ENCODE data around the genes UBAP2 and DNAJB5.

DNA sequence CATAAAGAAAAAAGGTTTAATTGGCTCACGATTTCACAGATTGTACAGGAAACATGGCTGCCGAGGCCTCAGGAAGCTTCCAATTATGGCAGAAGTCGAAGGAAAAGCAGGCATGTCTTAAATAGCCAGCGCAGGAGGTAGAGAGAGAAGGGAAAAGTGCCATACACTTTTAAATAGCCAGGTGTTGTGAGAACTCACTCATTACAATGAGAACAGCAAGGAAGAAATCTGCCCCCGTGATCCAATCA lies 1484.0 kb upstream of the LINGO2 start:
- PRO-cap, result no peak
- CAGE, long polyA plus RNA, result no peak

DNA sequence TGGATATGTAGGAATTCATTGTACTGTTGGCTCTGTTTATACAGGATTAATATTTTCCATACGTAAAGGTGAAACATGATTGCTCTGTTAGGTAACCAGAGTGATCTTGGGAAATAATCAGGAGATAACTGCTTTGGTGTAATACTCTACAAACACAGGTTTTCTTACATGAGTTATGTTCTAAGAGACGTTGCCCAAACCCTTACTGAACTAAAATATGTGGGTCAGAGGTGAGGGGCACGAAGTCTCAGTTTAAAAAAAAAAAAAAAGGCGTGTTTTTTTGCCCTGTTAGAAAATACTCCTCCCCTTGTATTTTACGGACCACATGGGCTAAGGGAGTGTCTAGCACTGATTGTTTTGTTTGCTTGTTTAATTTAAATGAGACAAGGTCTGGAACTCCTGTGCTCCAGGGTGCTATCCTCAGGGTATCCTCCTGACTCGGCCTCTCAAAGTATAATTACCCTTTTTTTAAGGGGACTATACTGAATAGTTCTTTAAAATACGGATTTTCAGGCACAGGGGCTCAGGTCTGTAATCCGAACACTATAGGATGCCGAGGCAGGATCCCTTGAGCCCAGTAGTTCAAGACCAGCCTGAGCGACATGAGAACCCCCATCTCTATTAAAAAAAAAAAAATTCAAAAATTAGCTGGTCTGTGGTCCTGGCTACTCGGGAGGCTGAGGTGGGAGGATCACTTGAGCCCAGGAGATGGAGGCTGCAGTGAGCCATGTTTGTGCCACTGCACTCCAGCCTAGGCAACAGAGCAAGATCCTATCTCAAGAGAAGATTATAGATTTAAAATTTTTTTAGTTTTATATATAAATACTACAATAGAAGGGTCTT lies 8.1 kb downstream of the DNAJA1 start:
- PRO-cap, result no peak
- CAGE, long polyA plus RNA, result no peak

GRCh38 chr9:33124717-33125331 lies 42.3 kb downstream of the B4GALT1 start:
- PRO-cap, result bidirectional peak, plus-strand start at chr9:33125055, minus-strand start at chr9:33124796; unidirectional peak, plus-strand start at chr9:33125144
- CAGE, long polyA plus RNA, result no peak

- PRO-cap, result no peak
- CAGE, long polyA plus RNA, result no peak
Measured at GRCh38 chr9:33154858-33155888, 12.0 kb downstream of the B4GALT1 start.

DNA sequence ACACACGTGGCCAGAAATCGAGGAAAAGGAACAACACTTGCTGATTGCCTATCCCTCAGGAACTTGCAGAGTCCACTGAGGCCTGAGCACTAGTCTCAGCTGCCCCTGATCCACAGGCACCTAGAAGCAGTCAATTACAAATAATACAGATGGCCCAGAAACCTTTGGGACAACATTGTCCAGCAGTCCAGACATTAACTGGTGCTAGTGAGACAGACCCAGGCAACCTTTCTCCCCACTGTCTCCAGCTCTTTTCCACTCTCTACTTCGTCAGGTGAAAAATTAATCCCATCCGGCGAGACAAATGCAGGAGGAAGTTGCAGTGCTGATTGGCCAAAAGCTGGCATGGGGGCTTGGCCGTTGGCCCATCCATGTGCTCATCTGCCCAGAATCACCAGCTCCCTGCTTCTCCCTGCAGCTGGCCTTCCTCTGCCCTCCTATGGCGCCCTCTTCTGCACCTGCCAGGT lies 3.5 kb upstream of the B4GALT1 start:
- PRO-cap, result no peak
- CAGE, long polyA plus RNA, result no peak

GRCh38 chr9:33202509-33202928 lies 35.4 kb upstream of the B4GALT1 start:
- PRO-cap, result no peak
- CAGE, long polyA plus RNA, result no peak

GRCh38 chr9:33329882-33330406 lies 39.6 kb downstream of the NFX1 start:
- PRO-cap, result no peak
- CAGE, long polyA plus RNA, result no peak

DNA sequence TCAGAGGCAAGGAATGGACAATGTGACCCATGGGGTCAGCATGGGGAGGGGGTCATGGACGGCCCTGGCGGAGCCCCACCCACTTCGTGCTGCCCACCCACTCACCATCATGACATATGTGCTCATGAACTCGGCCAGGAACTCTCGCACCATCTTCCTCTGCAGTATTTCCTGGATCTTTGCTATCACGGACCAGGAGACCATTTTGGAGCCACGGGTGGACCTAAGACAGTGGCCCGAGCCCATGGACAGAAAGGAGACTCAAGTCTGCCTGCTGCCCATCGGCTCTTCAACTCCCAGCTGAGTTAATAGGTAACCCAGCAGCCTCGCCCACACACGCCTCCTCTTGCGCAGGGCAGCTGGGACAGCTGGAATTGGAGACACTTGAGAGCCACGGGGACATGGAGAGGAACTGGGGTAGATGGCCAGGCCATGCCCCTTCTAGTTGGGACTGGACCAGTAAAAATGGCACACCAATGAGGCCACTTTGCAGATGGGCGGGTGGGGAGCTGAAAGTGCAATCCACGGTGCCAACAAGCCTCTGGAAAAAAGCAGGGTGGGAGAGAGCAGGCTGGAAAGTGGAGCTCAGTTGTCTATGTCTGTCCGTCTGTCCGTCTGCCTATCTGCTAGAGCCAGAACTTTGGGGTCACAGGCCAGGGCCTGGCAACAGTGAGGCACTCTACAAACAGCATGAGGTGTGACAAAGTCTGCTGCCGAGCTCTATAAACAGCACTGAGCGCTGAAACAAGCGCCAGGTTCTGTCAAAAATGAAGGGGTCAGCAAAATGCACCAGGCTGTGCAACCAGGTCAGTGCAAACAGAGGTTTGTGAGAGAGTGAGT lies 7.2 kb downstream of the AQP7 start:
- PRO-cap, result no peak
- CAGE, long polyA plus RNA, result no peak

DNA sequence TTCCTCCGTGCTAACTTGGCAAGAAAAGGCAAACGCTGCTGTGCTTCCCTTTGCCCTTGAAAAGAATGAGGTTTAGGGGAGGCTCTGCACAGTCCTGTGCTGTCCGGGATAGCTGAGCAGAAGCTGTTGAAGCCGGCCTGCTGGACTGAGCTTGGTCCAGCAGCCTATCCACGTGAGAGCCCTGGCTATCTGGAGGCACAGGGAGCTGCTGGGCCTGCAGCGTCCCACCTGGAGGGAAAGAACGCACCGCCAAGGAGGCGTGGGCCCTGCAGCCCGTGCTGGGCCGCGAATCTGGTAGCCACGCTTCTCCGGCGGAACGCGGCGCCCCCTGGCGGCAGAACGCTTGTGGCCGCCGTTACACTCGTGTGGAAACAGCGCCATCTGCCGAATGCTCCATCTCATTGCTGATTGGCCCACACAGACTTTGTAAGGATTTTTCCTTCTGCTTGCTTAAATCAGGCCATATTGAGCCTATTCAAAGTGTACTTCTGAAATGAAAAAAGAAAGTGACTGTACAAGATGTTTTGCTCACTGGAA lies 73.4 kb upstream of the PRSS3 start:
- PRO-cap, result no peak
- CAGE, long polyA plus RNA, result no peak

- PRO-cap, result bidirectional peak, plus-strand start at chr9:34048992, minus-strand start at chr9:34048885
- CAGE, long polyA plus RNA, result no peak
Measured at GRCh38 chr9:34048797-34049704, at the start of gene UBAP2. UBAP2 (minus strand) TSS chr9:34048887.

- PRO-cap, result no peak
- CAGE, long polyA plus RNA, result no peak
Measured at GRCh38 chr9:34263355-34263633, 65.8 kb downstream of the KIF24 start.

DNA sequence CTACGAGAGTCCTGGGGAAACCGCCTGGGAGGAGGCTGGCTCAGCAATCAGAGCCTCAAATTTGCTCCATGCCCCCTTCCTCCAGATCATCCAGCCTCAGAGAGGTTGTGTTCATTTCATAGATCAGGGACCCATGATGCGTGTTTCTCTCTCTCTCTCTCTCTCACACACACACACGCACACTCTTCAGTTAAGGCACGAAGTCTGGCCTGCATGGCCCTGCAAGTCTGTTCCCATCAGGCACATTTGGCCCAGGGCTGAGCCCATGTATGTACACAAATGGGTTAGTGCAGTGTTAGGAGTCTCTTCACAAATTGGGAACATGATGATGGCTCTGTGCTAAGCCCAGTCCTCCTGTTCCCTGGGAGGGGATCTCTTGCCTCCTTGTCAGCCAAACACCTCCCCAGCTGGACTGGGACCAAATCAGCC lies 6.8 kb downstream of the MYORG start:
- PRO-cap, result no peak
- CAGE, long polyA plus RNA, result no peak

DNA sequence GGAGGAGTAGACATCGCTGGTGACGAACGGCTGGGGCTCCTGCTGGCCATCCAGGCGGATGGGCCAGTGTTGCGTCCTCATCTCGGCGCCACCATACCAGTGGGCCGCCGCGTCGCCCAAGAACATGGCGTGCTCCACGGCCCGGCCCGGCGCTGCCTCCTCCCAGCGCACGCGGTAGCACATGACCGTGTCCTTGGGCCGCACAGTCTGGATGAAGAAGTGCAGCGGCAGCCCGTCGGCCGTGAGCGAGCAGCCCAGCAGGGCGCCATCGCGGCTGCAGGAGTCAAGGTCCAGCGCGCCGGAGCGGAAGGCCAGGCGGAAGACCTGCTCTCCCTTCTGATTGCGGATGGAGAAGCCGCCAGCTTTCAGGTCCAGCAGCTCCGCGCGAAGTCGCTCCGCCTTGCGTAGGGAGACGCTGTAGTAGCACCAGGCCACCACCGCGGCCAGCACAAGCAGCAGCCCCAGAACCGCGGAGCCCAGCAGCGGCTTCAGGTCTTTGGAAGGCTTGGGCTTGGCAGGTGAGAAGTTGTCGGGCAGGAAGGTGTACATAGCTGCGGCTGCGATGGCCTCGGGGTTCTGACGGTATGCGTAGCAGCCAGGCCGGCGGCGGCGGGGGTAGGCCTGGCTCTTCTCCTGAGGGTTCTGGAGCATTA lies 4.3 kb downstream of the MYORG start:
- PRO-cap, result no peak
- CAGE, long polyA plus RNA, result no peak

DNA sequence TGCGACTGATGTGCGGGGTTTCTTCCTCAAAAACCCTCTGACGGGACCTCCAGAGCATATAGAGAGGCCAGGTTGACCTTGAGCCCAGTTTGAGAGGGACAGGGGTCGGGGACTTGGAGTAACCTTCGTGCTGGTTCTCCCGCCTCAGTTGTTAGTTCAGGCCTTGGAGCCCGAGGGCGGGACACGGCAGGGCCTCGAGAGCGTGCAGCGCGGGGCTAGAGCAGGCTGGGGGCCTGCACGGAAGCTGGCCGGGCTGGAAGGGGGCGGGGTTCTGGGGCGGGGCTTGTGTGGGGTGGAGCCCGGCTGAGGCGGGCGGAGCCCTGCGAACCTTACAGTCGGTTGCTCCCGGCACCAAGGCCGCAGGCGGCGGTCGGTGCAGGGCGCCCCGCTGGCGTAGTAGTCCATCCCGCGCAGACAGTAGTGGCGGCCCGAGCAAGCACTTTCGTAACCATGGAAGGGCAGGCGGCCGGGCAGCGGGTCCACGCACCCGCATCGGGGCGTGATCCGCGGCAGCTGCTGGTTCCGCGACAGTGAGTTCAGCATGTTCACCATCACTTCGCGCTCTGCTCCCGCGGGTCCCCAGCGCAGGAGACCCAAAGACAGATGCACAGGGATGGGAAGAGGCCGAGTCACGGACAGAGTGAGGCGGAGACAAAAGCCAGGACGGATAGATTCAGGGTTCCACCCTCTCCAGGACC lies 4.0 kb upstream of the MYORG start:
- PRO-cap, result bidirectional peak, plus-strand start at position 332 of the sequence, minus-strand start at position 217 of the sequence
- CAGE, long polyA plus RNA, result no peak

GRCh38 chr9:34398453-34398937 lies 885 bp upstream of the C9orf24 start:
- PRO-cap, result no peak
- CAGE, long polyA plus RNA, result no peak

GRCh38 chr9:34432021-34432739 lies 26.2 kb downstream of the FAM219A start:
- PRO-cap, result no peak
- CAGE, long polyA plus RNA, result no peak

GRCh38 chr9:34612739-34613198 lies 872 bp upstream of the RPP25L start:
- PRO-cap, result no peak
- CAGE, long polyA plus RNA, result no peak

GRCh38 chr9:34986288-34987205 lies 3.0 kb upstream of the DNAJB5 start:
- PRO-cap, result no peak
- CAGE, long polyA plus RNA, result no peak

DNA sequence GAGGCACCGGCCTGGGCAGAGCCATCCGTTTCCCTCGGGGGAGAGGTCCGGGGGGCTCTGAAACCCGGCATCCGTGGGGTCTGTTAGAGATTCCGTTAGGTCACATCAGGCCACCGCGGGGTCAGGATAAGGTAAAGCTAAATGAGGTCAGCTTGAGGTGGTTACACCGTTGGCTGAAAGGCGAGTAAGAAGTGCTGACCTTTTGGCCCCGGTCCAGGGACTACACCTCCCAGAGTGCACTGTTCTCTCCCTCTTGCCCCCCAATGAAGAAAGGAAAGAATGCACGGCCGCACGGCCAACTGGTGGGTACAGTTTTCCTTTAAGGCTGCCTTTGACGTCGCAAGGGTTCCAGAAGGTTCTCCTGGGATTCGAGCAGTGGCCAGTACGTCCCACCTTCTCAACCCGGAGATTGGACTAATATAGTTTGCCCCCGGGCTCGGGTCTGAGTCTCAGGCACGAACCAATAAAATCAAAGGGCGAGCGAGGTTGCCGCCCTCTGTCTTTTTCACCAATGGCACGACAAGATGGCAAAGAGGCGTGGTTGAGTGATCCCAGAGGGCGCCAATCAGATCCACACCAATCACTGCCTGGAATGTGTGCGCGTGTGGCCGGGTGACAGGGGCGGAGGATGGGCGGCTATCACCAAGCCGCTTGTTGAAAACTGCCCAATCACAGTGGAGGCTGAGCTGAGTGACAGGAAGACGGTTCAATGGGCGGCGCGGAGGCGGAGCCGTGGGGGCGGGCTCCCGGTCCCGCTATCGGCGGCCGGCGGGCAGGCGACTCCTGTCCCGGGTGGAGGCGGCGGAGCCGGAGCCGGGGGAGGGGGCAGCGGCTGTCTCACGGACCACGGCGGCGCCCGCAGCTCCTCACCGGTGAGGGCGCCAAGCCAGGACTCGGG lies at the start of gene DNAJB5:
Gene DNAJB5 (plus strand): TSS at position 786 of the 898 bp plus-strand sequence.
- PRO-cap, result unidirectional peak, minus-strand start at position 419 of the sequence; unidirectional peak, plus-strand start at position 786 of the sequence
- CAGE, long polyA plus RNA, result no peak

GRCh38 chr9:35036048-35036766 lies 5.8 kb upstream of the C9orf131 start:
- PRO-cap, result no peak
- CAGE, long polyA plus RNA, result no peak